Pulmonary artery (tissue), 1 donor: ENCODE data around the genes RBM43 and ARL5A.

DNA sequence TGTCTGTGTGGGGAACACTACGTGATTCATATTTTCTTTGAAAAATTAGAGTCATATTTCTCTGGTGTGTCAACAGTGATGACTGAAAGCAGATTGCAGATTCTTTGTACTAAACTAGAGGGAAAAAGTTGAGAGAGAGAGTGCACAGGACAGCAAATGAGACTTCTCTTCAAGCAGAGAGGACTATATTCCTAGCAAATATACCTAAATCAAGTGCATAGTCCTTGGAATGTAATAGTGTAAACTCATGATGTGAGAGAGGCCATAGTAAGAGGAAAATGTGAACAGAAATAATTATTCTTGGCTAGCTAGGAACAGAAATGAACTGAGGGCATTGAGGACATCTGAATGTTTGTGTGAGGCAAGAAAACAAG lies 157.0 kb upstream of the RND3 start:
- PRO-cap = no peak

GRCh38 chr2:151261184-151262207 lies at the start of gene RBM43:
Gene RBM43, minus strand, starts transcription at chr2:151261863.
- PRO-cap = unidirectional peak, minus-strand start at chr2:151261416; bidirectional peak, plus-strand start at chr2:151261916, minus-strand start at chr2:151261887

GRCh38 chr2:151475796-151476334 lies 66.2 kb downstream of the RIF1 start:
- PRO-cap = no peak

- PRO-cap = unidirectional peak, minus-strand start at chr2:151767669
These were observed 33.3 kb upstream of the NEB start for GRCh38 chr2:151767442-151768082.

DNA sequence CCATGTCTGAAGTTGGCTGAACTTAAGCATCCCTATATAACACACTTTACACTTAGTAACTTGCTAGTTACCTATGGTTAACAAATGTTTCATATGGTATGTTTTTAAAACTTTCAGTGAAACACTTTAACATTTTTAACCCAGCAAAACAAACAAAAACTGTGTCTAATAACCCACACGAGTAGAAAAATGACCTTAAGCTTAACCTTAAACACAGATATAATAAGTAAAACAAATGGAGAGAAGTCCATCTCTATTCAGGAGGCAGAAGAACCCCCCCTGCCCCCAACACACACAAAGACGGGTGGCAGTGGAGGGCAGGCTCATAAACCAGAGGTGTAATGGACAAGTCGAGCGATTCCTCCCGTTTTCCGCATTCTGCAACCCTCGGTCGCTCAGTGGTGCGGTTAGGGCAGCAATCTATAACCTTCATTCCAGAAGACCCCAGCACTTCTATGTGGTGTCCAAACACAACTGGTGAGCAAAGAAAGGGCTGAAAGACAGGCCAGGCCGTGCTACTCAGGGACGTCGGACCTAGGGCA lies 843 bp downstream of the ARL5A start:
- PRO-cap = no peak

- PRO-cap = bidirectional peak, plus-strand start at chr2:151828249, minus-strand start at chr2:151828206; bidirectional peak, plus-strand start at chr2:151828627, minus-strand start at chr2:151828461
These were observed at the start of gene ARL5A for GRCh38 chr2:151827849-151829049. Gene ARL5A, minus strand, starts transcription at chr2:151828421.

DNA sequence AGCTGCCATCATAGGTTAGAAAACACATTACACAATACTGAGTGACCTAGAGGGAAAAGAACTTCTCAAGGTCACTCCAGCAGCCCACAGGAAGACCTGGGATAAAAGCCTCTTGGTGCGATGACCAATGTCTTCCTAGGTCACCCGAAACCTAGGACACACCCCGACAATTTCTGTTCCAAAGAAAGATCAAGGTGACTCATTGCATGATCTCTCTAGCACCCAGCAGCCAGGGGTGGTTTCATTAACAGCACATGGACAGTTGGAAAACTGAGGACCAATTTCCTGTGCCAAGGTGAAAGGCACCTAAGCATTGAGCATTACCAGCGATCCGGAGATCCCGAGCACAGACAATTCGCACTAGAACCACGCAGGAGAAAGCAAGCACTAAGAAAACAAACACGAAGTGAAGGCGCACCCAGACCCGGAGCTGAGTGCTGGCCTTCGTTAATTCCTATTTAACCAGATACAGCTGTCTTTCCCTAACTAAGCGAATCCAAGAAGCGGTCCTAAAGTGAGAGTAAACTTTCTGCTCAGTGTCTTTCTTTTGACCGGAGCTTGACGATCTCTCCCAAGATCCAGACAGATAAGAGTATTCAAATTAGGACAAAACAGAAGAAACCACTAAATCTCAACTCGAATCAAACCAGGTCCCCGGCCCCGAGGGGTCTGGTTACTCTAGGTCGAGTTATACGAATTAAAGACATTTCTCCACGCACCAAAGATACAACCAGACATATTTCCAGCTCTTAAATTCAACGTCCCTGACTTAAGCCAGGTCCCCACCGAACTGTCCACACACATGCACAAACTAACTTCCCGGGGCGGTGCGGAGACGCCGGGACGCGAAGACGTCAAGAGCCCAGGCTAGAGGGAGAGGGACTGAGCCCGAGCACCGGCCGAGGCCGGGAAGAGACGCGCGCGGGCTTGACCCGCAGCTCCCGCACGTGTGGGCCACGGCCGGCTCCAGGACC lies 1.3 kb downstream of the CACNB4 start:
- PRO-cap = unidirectional peak, plus-strand start at position 898 of the sequence

- PRO-cap = bidirectional peak, plus-strand start at chr2:152336633, minus-strand start at chr2:152336540; bidirectional peak, plus-strand start at chr2:152336717, minus-strand start at chr2:152336670; bidirectional peak, plus-strand start at chr2:152336845, minus-strand start at chr2:152336774; unidirectional peak, minus-strand start at chr2:152337099
These were observed 1.8 kb downstream of the FMNL2 start for GRCh38 chr2:152336455-152337443.

GRCh38 chr2:152396656-152397086 lies 61.7 kb downstream of the FMNL2 start:
- PRO-cap = unidirectional peak, minus-strand start at chr2:152396895

GRCh38 chr2:152402143-152402565 lies 67.2 kb downstream of the FMNL2 start:
- PRO-cap = no peak

DNA sequence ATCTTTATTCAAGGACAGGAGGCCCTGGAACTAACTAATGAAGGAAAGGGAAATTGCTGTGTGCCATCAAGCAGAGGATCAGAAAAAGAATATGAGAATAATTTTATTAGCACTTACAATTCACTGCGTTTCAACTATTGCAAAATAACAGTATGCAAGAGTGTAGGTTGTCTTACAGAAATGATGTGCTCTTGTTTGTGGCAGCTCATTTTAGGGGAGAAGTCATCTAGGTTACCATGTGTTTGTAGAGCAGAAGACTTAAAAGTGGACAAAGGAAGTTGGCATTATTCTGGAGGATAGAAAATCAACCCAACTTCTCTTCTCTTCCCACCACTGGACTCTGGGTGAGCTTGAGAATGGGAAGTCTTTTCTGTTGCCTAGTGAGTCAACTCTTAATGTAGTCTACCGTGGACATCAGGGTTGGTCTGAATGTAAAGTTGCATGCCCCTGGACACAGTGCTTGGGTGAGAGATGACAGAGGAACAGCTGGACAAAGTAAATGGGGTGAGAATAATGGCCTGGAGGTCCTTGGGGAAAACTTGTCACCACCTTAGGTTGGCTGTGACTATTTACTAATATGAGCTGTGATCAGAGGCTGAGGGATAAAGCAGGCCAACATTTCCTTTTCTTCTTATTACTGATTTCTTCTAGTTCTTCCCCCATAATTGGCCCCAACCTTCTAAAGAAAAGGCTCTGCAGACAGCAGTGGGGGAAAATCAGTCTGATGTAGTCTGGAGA lies 98.3 kb downstream of the FMNL2 start:
- PRO-cap = no peak

DNA sequence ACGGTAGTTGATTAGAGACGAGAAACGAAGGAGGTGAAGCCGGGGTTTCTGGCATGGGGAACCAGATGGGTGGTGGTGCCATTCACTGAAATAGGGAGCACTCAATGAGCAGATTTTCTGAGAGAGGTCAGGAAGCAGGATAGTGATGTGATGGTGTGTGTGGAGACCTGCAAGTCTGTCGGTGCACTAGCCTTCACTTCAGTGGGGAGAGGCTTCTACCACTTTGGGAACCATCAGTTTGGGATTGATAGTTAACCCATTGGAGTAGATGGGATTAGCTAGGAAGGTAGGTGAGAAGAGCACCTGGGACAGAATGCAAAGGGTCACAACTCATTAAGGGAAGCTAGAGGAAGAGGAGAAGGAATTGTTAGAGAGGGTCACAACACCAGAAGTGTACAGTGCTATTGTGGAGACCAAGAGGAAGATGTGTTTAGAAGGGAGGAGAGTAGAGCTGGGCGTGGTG lies 108.2 kb downstream of the FMNL2 start:
- PRO-cap = no peak

DNA sequence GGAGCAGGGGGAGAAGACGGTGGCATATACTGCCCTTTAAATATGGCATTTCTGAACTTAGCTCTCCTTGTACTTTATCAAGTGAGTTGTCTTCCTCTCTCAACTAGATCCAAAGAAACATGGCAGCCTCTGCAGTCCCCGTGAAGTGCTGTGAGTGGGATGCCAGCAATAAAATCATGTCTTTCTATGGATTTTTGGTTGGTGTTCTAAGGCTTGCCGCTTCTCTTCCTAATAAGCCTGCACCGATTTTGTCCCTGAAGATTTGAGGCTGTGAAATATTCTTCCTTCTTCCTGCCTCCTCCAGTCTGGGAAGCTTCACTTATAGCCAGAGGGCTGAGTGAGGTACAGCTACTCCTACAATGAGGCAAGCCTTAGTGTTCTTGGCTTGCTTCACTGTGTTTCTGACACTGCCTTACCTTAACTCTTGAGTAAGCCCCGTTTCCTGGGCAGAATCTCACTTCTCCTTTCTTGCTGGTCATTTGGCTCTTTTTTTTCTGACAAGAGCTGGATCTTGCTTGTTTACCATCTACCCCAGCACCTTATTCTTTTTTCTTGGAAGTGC lies 131.8 kb downstream of the FMNL2 start:
- PRO-cap = no peak

DNA sequence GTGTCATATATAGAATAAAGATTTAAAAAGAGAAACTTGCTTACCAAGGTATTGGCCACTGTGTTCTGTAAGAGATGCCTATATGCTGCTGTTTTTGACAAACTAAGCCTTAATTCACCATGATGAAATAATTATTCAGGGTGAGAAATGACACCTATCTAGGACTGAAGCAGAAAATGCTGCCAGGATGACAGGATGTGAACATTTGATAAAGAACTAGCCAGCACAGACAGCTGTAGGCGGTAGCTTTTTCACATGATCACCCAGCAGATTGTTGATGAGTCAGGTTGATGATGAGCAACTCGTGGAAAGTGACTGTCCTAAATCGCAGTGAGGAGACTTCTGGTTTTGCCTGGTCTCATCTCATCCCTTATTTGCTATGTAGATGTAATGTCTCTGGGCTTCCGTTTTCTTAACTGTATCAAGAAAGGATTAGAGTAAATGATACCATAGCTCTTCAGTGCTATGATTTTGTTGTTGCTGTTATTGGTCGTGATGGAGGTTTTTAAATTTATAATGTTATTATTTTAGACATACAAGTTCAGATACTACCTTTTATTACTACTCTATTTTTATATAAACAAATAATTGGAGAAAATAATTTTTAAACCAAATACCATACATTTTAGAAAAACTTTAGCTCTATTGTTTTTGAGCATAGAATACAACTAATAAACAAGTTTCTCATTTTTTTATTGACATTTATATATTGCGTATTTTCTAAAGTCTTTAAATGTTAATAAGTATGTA lies 144.0 kb downstream of the PRPF40A start:
- PRO-cap = no peak

GRCh38 chr2:152625029-152625660 lies 92.1 kb downstream of the PRPF40A start:
- PRO-cap = no peak

- PRO-cap = no peak
These were observed 91.0 kb downstream of the PRPF40A start for GRCh38 chr2:152626177-152626765.

- PRO-cap = no peak
These were observed 366.8 kb downstream of the NR4A2 start for GRCh38 chr2:155965384-155966545.

DNA sequence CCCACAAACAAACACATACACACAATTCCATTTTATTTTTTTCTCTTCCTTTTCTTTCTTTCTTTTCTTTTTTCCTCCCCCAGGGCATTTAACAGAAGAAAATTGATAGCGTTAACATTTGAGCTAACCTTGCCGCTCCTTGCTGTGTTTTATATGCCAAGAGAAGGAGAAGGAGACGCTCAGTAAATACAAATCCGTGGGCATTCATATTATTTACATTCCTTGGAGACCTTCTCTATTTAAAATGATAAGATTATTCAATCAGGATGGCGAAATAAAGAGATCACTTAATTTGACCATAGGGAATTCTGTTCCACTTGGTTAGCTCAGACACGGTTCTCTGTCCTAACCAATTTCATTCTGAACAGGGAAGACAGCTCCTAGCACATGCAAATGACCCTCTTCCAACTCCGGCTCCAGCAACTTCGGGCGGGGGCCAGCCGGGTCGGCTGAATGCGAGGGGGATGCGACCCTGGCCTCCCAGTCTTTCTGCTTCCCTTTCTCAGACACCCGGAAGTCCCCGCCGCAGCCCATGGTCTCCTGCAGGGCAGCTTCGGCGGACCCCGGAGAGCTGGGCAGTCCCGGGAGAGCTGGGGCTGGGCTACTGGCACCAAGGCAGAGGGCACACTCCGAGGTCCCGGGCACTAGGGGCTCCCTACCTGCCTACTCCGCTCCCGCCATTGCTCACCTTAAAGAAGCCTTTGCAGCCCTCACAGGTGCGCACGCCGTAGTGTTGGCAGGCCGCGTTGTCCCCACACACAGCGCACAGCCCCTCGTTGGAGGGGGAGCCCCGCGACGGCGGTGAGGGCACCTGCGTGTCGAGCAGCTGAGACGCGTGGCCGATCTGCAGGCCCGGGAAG lies 3.7 kb downstream of the NR4A2 start:
- PRO-cap = no peak

GRCh38 chr2:156340109-156340816 lies 7.7 kb upstream of the NR4A2 start:
- PRO-cap = unidirectional peak, plus-strand start at chr2:156340601

- PRO-cap = no peak
These were observed 35.2 kb upstream of the GPD2 start for GRCh38 chr2:156400947-156401333.